HT1080 (cell line): ENCODE measurements around the genes CHERP and CPAMD8.

GRCh38 chr19:16373216-16374154 is 48.9 kb downstream of the KLF2 start:
RAMPAGE:
- cytosol, long total RNA: no peak
- long total RNA: no peak
- nucleus, long total RNA: no peak

RAMPAGE:
- cytosol, long total RNA: no peak
- long total RNA: no peak
- nucleus, long total RNA: no peak
Measured at GRCh38 chr19:16442583-16442862, 29.2 kb downstream of the EPS15L1 start.

RAMPAGE:
- cytosol, long total RNA: no peak
- long total RNA: no peak
- nucleus, long total RNA: no peak
Measured at GRCh38 chr19:16457445-16458765, 13.9 kb downstream of the EPS15L1 start.

GRCh38 chr19:16462805-16463174 is 9.0 kb downstream of the EPS15L1 start:
RAMPAGE:
- cytosol, long total RNA: no peak
- long total RNA: no peak
- nucleus, long total RNA: no peak

DNA sequence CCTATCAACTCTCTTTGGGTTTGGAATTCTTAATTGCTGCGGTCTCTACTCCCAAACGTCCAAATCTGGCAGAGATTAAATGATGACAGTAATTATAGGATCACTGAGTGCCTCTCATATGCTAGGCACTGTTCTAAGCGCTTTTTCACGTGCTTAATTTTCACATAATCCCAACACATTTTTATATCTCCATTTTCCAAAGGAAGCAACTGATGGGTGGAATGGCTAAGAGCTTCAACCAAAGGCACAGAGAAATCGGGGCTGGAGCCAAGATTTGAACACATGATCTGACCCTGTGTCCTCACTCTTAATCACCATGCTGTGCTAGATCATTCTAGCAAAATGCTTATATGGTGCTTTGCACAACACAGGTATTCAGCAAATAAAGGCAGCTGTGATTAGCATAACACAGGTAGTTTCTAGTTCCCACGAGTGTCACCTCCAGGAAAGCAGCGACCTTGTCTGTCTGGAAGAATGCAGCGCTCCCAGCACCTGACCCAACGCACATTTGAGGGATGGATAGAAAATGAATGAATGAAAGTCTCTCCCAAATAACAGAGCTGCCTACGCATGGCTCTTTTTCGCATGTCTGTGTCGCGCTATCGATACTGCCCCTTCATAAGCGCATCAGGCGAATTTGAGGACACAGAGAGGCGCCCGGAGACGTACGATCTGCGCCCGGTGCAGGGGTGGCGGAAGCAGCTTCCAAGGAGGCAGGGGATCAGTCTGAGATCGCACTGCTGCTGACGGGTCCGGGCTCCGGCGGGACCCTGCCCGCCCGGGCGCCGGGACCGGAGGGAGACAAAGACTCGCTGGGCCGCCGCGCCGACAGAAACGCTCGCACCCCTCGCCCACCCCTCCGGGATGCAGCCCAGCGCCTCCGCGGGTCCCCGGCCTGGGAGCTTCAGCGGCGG is 777 bp downstream of the EPS15L1 start:
RAMPAGE:
- cytosol, long total RNA: no peak
- long total RNA: no peak
- nucleus, long total RNA: no peak

RAMPAGE:
- cytosol, long total RNA: no peak
- long total RNA: no peak
- nucleus, long total RNA: no peak
Measured at GRCh38 chr19:16481371-16481570, 9.5 kb upstream of the EPS15L1 start.

DNA sequence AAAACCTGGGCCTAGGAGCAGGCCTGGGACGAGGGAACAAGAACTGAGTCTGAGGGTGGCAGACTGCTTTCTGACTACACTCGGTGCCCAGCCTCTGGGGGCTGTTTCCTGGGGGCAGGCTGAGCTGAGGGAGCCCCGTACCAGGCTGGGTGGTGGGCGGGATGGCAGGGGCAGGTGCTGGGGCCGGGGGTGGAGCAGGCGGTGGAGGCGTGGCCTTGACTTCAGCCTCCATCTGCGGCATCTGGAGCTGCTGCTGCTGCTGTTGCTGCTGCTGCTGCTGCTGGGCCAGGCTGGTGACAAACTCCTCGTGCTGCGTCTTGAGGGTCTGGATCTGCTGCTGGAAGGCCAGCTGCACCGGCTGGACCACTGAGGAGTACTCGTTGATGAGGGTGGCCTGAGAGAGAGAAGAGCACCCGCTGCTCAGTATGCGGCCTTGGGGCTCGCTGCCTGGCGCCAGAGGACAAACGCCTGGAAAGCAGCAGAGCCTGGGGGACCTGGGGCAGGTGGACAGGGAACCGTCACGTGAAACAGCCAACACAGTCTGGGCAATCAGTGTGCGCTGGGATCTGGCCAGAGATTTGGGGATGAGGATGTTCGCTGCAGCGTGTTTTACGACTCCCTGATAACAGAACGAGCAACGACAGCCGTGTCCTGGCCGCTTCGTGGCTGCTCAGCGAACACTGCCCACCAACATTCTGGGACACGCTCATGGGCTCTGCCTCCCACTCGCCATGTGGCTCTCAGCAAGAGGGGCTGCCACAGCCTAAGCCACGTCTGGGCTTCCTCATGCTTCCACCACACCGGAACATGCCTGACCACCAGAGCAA is 12.5 kb downstream of the CHERP start:
RAMPAGE:
- cytosol, long total RNA: no peak
- long total RNA: no peak
- nucleus, long total RNA: no peak

RAMPAGE:
- cytosol, long total RNA: no peak
- long total RNA: no peak
- nucleus, long total RNA: no peak
Measured at GRCh38 chr19:16542359-16542767, at the start of gene CHERP. Gene CHERP, minus strand, starts transcription at chr19:16542437.

DNA sequence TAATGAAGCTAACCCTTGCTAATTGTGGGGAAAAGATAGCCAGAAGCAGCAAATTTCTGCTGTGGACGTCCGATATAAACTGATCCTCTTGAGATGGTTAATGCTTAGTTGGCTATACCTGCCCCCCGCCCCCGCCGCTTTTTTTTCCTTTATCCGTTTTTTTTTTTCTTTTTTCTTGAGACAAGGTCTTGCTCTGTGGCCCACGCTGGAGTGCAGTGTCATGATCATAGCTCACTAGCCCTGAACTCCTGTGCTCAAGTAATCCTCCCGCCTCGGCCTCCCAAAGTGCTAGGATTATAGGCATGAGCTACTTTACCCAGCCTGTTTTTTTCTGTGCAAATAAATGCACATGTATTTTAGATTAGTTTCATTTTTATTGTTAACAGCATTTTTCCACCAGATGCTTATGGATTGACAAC is 882 bp upstream of the CHERP start:
RAMPAGE:
- cytosol, long total RNA: no peak
- long total RNA: no peak
- nucleus, long total RNA: no peak

RAMPAGE:
- cytosol, long total RNA: no peak
- long total RNA: no peak
- nucleus, long total RNA: no peak
Measured at GRCh38 chr19:16576014-16577250, 4.2 kb upstream of the SLC35E1 start.

GRCh38 chr19:16586593-16586921 is 14.3 kb upstream of the SLC35E1 start:
RAMPAGE:
- cytosol, long total RNA: no peak
- long total RNA: no peak
- nucleus, long total RNA: no peak

DNA sequence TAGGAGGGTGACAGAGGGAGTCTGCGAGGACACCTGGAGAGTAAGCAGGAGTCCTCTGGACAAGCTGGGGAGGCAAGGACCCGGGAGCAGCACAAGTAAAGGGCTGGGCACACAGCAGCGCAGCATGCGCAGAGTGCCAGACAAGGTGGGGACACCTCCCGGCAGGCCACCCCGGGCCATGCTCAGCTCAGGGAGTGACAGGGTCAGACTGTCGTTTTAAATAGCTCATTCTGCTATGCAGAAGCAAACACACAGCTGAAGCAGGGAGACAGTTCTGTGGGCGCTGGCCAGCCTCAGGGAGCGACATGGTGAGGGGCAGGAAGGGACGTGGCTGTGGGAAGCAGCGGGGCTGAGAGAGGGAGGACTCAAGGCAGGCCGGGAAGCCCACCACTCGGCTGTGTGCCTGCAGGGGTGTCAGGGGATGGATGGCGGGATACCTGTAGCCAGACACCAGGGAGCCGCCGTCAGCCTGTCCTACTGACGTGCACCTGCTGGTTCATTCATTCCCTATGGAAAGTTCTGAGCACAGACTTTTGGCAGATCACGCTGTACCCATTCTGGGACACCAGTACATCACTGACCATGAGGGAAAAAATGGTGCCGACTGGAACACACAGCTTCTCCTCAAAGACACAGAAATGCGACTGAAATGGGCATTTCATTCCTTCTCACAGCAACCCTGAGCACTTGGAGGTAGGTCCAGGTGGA is 26.2 kb downstream of the MED26 start:
RAMPAGE:
- cytosol, long total RNA: no peak
- long total RNA: no peak
- nucleus, long total RNA: no peak

GRCh38 chr19:16625286-16625960 is 2.6 kb downstream of the MED26 start:
RAMPAGE:
- cytosol, long total RNA: no peak
- long total RNA: no peak
- nucleus, long total RNA: no peak

DNA sequence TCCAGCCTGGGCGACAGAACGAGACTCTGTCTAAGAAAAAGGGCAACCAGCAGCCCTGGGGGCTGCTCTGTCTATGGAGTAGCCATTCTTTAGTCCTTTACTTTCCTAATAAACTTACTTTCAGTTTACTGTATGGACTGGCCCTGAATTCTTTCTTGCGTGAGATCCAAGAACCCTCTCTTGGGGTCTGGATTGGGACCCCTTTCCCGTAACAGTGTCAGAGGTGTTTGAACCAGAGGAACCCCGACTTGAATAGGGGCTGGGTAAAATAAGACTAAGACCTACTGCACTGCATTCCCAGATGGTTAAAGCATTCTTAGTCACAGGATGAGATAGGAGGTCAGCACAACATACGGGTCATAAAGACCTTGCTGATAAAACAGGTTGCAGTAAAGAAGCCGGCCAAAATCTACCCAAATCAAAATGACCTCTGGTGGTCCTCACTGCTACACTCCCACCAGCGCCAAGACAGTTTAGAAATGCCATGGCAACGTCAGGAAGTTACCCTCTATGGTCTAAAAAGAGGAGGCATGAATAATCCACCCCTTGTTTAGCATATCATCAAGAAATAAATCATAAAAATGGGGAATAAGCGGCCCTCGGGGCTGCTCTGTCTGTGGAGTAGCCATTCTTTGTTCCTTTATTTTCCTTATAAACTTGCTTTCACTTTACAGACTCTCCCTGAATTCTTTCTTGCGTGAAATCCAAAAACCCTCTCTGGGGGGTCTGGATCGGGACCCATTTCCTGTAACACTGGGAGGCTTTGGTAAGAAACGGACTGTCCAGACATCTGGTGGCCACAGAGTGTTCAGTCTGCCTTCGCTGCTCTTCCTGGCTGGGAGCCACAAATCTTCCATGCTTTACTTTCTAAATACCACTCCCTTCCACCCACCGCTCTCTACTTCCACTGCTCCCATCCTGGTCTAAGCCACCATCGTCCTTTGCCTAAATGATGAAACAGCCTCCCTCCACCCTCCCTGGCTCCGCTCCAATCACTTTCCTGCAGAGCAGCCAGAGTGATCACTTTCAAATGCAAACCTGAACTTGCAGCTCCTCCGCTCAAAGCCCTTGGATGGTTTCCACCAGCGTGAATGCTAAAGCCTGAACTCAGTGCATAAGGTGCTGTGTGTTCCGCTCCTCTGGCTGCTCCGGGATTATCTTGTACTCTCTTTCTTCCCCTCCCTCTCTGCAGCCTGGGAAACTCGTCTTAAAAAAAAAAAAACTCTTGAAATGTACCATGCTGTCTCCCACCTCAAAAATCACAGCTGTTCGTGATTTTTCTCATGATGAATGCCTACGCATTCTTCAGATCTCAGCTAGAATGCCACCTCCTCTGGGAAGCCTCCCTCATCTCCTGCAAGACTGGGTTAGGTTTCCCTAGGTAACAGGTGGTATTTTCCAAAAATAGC is 4.2 kb upstream of the SIN3B start:
RAMPAGE:
- cytosol, long total RNA: no peak
- long total RNA: no peak
- nucleus, long total RNA: no peak

DNA sequence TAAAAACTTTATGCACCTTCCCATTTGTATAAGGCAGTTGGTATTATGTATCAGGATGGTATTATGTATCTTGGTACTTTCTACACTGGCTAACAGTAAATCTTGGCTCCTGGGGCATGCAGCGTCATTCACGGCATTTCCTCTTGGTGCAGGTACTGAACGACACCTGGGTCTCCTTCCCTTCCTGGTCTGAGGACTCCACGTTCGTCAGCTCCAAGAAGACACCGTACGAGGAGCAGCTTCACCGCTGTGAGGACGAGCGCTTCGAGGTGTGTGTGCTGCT is 25.3 kb upstream of the F2RL3 start:
RAMPAGE:
- cytosol, long total RNA: no peak
- long total RNA: no peak
- nucleus, long total RNA: no peak

DNA sequence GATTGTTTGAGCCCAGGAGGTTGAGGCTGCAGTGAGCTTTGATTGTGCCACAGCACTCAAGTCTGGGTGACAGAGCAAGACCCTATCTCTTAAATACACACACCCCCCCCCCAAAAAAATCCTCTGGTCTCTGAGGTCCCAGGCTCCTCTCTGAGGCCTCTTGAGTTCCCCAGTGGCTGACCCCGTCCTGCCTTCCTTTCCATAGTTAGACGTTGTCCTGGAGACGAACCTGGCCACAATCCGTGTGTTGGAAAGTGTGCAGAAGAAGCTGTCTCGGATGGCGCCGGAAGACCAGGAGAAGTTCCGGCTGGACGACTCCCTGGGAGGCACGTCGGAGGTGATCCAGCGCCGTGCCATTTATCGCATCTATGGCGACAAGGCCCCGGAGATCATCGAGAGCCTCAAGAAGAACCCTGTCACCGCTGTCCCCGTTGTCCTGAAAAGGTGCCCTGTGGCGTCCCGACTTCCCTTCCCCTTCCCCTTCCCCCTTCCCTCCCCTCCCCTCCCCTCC is 23.5 kb upstream of the F2RL3 start:
RAMPAGE:
- cytosol, long total RNA: no peak
- long total RNA: no peak
- nucleus, long total RNA: no peak

GRCh38 chr19:16871279-16872623 is 17.0 kb upstream of the F2RL3 start:
RAMPAGE:
- cytosol, long total RNA: no peak
- long total RNA: no peak
- nucleus, long total RNA: no peak

DNA sequence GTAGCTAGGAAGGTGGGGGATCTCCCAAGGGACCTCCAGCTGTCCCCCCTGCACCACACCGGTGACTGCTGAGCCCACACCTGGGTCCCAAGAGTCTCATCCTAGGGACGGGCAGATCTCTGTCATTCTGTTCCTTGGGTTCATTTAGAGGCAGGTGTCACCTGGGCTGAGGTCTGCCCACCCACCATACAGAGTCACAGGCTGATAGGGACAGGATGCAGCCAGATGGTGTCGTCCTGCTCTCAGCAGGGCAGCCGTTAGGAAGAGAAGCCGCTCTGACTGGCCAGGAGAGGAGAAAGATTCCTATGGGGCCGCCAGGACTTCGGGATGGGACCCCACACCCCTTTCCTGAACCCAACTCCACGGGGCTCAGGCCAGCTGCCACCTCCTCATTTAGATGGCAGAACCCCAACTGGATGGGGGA is 5.4 kb downstream of the F2RL3 start:
RAMPAGE:
- cytosol, long total RNA: no peak
- long total RNA: no peak
- nucleus, long total RNA: no peak

DNA sequence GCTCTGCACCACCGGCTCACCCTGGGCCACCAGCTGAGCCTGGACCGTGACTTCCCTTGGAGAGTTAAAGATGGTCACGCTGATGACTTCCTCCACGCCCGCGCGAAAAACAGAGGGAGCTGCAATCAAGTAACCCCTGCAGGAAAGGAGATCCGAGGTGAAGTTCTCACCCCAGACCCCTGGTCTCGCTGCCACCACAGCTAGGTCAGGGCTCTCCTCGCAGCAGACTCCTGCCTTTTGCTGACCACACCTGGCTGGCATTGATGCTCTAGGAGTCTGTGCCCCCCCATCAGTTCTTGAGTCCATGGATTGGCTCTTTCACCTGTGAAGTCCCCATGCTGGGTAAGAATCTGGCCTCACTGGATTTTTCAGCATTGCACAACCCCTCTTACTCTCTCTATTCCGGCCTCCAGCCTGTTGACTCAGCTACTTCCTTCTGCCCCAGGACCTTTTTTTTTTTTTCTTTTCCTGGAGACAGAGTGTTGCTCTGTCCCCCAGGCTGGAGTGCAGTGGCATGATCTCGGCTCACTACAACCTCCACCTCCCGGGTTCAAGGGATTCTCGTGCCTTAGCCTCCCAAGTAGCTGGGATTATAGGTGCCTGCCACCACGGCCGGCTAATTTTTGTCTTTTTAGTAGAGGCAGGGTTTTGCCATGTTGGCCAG is 4.4 kb downstream of the CPAMD8 start:
RAMPAGE:
- cytosol, long total RNA: no peak
- long total RNA: no peak
- nucleus, long total RNA: no peak

DNA sequence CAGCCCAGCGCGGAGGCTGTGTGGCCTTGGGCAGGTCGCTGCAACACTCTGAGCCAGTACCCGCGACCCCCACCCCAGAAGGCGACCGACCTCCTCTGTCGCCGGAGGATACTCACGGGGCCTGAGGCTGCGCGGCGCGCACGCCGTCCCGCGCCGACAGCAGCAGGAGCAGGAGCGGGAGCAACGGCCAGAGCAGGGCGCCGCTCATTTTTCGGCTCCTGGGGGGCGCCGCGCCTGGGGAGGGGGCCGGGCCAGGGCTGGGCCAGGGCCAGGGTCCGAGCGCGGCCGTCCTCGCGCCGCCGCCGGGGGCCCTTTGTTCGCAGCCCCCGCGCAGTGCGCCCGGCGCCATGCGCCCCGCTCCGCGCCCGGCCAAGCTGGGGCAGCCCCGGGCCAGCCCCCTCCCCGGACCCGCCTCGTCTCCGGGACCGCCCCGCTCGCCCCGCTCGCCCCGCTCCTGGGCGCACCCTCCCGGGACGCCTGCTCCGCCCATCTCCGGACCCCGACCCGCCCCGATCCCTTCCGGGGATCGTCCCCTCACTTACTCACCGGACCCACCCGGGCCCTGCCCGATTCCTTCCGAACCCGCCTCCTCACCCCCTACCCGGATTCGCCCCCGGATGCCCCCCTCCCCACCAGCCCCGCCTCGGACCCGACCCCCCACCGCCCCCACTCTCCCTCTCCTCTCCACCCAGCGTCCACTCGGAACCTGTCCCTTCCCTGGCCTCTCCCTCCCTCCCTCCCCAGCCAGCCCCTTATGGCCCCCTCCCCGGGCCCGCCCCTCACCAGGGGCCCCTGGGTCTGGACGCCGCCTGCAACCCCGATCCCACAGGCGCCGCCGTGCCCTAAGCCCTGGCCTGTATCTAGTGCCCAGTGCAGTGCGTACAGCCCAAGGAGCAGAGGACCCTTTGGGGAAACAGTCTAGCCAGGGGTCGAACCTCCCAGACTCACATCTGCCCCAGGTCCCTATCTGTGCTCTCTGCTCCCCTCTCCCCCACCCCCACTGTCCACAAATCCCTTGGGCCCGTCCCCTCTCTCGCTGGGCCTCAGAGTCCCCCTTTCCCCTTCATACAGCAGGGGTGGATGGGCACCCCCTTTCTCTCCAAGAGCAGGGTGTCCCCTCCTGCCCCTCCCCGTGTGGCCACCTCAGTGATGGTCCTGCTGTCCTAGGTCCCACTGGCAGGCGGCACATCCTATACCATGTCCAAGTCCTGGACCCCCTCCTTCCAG is at the start of gene CPAMD8:
Gene CPAMD8 (minus strand): TSS at position 376 of the 1,227 bp plus-strand sequence.
RAMPAGE:
- cytosol, long total RNA: no peak
- long total RNA: no peak
- nucleus, long total RNA: no peak